Smooth muscle cell (in vitro differentiated cells): ENCODE data around the genes PLEKHM3 and PTH2R.

DNA sequence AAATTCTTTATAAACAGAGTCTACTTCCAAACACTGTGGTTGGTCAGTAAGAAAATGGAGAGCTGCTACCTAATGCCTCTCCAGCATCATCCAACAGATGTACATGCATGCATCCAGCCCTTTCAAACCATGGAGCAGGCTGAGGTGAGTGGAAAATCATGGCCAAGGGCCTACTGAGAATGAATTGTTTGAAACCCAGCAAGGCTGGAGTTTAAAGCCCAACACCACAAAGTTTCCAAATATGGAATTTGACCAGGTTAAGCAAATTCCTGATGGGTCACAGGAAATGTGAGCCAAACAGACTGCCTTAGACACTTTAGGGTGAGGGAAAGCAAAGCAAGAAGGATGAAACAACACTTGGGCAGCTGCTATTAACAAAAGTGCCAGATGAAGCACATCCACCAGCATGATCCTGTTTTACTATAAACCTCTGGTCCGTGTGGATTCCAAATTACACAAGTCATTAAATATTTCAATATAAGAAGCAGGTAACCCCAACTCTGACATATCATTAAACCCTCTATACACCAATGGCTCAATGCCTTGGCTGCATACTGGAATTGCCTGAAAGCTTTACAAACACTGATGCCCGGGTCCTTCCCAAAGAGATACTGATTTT, 9.3 kb downstream of the KLF7 start:
- RAMPAGE, long total RNA, result no peak

DNA sequence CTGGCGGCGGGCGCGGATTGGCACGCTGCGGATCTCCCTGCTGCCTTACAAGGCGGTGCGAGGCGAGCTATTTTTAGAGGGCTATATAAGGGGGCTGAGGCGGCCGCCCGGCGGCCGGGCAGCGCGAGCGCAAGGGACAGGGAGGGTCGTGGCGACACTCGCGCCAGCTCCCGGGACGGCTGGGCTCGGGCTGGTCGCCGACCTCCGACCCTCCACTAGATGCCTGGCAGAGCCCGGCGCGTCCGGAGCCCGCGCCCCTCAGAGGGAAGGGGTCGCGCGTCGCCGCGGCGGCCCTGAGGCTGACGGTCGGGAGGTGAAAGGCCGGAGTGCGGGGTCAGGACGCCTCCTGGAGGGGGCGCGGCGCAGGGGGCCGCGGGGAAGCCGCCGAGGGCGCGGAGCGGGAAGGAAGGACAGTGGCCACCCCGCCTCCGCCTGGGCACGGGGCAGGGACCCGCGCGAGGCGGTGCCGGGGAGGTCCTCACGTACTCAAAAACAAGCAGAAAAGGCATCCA, 579 bp upstream of the KLF7 start:
- RAMPAGE, long total RNA, result no peak

DNA sequence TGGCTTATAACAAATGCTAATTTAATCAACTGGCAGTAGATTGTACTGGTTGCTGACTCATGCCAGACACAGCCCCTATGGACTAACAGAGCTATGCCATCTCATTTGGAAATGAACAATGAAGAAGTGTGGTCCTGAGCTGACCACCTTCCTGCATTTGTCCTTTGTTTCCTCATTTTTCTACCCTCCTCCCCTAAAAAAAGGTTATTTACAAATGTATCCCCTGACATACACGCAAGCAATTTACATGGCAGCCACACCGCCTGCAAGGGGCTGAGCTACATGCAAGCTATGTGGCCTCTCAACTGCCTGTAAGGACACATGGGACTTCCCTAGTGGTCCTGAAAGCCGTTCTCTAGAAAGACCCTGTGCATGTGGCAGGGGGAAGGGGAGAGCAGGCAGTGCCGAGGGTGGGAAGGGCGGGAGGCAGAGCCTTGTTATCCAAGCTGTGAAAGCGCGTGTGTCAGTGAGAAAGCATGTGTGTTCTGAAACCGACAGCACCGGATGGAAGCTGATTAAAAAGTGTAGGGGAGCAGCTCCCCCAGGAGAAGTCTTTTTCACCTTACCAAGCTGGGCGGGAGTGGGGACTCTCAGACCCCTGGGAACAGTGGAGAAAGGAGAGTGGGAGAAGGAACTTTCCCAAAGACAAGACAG, 91.0 kb upstream of the KLF7 start:
- RAMPAGE, long total RNA, result no peak

DNA sequence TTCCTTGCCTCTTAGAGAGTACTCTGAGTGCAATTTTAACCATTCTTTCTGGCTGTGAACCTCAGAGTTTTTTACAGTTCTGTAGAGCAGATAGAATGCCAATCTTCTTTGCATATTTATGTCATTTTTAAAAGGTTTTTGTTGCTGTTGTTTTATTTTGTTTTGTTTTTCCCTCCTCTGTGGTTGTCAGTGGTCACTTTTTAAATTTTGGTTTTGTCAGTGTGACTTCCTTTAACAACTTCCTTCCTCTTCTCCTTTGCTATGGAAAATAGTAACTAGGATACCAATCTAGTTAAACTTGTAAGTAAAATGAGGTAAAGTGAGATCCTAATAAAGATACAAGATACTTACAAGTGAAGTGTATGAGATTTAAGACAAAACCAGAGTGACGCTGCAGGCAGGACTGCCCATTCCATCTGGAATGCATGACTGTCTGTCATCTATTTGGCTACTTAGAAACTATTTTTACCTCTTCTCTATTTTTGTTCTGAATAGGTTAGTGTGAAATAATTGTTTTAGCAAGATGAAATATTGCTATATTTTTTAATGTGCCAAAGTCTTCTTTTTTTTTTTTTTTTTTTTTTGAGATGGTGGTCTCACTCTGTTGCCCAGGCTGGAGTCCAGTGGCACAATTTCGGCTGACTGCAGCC, 30.6 kb upstream of the CREB1 start:
- RAMPAGE, long total RNA, result no peak

DNA sequence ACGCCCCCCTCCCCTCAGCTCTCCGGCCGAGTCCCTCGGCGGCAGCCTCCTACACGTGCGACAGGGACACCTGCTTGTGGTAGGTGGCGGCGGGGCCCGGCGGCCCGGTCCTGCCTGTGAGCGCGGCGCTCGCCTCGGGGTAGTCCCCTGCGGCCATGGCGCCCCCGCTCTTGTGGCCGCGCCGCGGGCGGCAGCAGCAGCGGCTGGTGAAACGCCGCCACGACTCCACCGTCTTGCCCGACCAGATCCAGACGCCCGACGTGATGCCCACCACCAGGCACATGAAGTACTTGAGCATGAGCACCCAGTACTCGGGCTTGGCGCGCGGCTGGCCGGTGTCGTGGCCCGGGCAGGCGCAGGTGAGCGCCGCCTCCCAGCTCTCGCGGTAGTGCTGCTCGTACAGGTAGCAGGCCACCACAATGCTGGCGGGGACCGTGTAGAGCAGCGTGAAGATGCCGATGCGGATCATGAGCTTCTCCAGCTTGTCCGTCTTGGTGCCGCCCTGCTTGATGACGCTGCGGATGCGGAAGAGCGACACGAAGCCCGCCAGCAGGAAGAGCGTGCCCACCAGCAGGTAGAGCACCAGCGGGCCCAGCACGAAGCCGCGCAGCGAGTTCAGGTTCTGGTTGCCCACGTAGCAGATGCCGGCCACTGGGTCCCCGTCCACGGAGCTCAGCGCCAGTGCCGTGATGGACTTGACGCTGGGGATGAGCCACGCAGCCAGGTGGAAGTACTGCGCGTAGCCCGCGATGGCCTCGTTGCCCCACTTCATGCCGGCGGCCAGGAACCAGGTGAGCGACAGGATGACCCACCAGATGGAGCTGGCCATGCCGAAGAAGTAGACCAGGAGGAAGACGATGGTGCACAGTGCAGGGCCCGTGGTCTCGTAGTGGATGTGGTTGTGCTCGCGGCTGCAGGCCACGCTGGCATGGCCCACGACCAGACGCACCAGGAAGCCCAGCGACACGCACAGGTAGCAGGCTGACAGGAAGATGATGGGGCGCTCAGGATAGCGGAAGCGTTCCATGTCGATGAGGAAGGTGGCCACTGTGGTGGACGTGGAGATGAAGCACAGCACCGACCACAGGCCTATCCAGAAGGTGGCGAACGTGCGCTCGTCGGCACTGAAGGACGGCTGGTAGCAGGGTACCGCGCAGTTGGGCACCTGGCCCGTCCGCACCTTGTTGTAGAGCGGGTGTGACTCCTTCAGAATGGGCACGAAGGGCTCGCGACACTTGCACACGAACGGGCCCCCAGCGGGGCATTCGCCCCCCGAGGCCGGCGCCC, 2.3 kb downstream of the FZD5 start:
- RAMPAGE, long total RNA, result no peak

DNA sequence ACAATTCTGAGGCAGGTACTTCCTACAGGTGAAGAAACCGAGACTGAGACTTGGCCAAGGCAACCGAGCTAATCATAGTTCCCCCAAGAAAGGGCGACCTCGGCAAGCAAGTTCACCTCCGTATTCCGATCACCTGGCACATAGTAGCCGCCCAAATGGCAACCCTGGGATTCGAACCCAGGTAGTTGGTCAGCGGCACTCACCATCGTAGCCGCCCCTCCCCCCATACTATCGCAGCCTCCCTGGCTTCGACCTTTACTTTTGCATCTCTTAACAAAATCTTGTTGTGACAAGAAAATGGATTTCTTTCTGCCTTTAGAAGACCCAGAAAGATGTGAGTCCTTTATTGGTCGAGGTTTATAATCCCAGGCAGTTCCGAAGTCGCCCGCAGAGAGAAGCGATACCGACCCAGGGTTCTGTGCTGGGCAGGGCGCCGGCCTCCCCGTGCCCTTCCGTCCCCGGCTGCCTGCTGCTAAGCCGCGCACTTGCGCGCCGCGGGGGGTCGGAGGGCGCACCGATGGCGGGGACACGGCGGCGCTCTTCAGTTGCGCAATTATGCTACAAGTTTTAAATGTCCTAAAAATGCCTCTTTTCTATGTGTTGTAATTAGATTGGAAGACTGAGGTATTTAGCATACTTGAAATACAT, 1.2 kb upstream of the FZD5 start:
- RAMPAGE, long total RNA, result no peak

DNA sequence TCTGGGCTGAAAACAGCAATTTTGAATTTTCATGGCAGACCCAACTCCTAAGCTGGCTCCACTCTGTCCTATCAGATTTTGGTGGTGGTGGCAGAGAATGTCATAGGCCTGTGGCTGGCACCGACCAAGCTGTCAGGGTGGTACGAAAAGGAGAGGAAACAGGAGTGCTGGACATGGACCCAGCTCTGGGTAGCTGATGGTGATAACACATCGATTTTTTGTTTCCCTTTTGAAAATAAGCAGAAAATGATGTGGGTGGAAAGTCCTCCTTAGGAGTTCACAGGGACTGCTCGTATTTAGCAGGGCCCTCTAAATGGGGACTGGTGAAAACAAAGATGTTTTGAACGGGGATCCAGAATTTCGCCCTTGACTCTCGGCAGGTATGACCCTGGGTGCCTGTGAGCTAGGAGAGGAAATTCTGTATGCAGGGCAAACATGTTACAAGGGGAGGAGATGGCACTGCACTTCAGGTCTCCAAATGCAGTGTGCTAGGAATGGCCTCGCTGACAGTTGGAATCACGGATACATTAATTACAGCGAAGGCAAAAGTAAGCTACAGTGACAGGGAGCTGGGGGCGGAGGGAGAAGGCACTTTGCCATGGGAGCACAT, 56.0 kb upstream of the FZD5 start:
- RAMPAGE, long total RNA, result no peak

- RAMPAGE, long total RNA, result no peak
These were observed 78.0 kb upstream of the FZD5 start for GRCh38 chr2:207847577-207848323.

GRCh38 chr2:207933311-207933845, 91.9 kb downstream of the PLEKHM3 start:
- RAMPAGE, long total RNA, result no peak

GRCh38 chr2:208024756-208025840, at the start of gene PLEKHM3:
TSS of gene PLEKHM3 (minus strand) at chr2:208025527.
- RAMPAGE, long total RNA, result start-site peak on the minus strand at chr2:208025494-208025539, 52 and 33 reads in 2 replicates

- RAMPAGE, long total RNA, result no peak
These were observed 413 bp downstream of the CRYGD start for GRCh38 chr2:208123908-208124314.

GRCh38 chr2:208312764-208313159, 46.7 kb downstream of the PIKFYVE start:
- RAMPAGE, long total RNA, result no peak

GRCh38 chr2:208406439-208407214, at the start of gene PTH2R:
TSS of gene PTH2R (plus strand) at chr2:208406792.
- RAMPAGE, long total RNA, result no peak

- RAMPAGE, long total RNA, result no peak
These were observed 155.5 kb downstream of the MAP2 start for GRCh38 chr2:209579137-209579925.

DNA sequence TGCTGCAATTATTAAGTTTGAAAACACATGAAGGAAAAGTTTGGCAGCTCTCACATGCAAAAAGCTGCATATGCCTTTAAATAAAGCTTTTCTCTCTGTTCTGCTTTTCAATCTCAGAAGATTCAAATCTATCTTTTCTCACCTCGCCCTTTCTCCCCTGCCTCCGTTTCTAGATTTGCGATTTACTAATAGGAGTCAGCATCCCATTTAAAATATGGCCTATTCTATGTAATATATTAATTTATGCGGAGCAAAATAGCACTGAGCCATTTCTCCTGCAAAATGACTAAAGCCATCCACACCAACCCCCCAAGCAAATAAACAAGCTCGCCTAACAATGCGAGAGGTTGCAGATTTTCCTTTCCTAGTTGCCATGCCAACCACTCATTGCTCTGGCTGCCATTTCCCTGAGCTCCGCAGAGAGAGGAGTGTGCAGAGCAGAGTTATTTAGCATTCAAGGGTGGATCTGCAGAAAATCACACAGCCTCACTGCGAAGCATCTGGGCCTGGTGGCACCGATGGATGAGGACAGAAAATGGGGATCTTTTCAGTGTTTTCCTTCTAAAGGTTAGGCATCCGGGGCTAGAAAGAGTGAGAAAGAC, 110.5 kb upstream of the UNC80 start:
- RAMPAGE, long total RNA, result no peak

- RAMPAGE, long total RNA, result no peak
These were observed 108.6 kb upstream of the UNC80 start for GRCh38 chr2:209662918-209663528.

DNA sequence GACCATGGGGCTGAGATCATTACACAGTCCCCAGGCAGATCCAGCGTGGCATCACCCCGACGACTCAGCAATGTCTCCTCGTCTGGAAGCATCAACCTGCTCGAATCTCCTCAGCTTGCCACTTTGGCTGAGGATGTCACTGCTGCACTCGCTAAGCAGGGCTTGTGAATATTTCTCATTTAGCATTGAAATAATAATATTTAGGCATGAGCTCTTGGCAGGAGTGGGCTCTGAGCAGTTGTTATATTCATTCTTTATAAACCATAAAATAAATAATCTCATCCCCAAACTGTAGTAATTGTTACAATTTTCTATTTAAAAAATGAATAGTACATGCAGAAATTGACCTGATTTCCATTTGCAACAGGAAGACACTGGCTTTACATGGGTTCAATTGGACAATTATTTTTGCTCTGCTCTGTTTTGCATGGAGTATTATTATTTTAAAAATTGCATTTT, 41.4 kb upstream of the UNC80 start:
- RAMPAGE, long total RNA, result no peak

DNA sequence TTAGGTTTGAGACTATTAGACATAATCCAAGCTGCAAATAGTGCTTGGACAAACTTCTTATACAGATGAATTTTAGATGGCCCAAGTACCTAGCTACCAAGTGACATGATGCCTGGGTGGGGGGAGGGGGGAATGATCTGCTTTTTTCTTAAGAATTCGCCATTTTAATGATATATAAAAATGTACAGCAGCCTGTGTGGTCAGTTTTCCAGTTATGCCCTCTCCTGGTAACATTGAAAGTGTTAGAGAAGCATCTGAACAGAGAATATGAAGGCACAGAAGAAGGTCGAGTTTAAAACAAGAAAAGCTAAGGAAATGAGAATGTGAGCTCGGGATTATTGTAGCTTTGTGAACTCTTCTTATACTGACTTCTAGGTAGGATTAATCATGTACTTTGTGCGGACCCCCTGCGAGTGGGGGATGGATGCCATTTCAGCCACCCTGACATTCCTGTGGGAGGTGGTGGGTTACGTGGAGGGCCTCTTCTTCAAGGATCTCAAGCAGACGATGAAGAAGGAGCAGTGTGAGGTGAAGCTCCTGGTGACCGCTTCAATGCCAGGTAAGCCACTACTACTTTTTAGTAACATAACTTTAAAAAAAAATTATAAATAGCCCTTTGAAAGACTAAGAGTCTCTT, 68.9 kb upstream of the RPE start:
- RAMPAGE, long total RNA, result no peak

DNA sequence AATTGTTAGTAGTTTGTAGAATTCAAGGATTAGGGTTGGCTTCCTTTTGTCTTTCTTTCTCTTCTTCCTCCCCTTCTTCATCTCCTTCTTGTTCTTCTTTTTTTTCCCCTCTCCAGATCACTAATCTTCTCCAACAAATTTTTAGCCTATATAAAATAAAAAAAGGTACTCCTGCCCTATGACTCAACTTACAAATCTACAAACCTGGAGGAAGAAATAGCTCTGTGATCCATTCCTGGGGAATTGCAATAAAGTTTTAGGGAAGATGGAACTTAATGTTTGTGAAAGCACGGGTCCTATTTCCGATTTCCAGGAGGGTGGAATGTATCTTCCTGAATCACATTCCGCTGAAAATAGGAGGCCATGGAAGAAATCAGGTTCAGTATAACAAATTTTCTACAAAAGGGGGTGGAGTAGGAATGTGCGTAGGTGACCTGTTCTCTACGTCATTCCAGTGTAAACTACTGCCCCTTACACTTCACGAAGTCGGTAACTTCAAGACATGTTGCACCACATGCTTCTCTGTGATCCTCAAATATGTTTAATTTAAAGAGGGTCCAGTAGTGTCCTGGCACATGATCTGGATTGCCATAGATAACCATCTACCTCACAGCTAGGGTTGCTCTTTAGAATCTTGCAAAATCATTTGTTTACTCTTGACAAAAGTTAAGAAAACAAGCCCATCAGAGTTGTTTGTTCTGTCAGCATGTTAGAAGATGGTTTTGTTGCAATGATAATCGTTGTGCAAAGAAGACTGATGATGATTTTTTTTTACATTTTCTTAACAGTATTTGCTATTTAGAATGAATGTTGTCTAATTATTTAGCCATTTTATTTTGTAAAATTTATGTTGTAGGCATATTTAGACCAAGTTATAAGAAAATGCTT, 7.6 kb upstream of the CPS1 start:
- RAMPAGE, long total RNA, result no peak

GRCh38 chr2:210560342-210560696, 3.9 kb downstream of the CPS1 start:
- RAMPAGE, long total RNA, result no peak